Endometrial microvascular endothelial cells (primary cell): ENCODE measurements around a stretch of chr11.

- RAMPAGE, long total RNA = no peak
These were observed 205.3 kb downstream of the ADAMTS15 start for GRCh38 chr11:130653644-130654166.

DNA sequence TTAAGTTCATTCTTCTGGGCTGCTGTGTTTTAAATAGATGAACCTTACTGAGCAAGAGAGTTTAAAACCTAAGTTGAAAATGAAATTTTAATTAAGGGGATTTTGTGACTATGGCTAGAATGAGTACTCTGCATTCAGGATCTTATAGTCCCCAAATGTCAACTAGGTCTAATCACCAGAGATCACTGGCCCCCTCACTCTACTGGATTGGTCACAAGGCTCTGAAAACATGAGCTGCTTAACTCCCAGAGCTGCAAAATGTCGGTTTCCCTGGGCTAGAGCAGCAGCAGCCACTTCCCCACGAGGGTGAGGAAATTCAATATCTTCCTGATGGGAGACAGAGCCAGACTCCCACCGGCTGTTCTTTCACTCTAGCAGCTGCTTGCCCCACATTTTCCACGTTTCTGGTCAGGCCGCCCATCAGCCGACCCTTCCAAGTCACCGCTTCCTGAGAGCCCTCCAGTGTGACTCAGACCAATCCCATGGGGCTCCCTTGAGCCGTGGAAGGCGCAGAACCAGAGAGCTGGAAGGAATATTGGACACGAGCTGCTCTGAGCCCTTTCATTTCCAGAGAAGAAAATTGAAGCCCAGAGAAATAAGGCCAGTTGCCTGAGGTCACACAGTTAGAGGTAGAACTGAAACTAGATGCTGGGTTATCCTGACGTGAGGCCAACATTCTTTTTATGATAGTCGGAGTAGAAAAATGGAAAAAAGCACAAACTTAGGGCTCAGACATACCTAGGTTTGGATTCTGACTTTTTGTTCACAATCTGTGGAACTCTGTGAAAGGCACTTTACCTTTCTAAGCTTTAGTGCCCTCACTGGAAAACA lies 227.0 kb downstream of the ADAMTS15 start:
- RAMPAGE, long total RNA = no peak

DNA sequence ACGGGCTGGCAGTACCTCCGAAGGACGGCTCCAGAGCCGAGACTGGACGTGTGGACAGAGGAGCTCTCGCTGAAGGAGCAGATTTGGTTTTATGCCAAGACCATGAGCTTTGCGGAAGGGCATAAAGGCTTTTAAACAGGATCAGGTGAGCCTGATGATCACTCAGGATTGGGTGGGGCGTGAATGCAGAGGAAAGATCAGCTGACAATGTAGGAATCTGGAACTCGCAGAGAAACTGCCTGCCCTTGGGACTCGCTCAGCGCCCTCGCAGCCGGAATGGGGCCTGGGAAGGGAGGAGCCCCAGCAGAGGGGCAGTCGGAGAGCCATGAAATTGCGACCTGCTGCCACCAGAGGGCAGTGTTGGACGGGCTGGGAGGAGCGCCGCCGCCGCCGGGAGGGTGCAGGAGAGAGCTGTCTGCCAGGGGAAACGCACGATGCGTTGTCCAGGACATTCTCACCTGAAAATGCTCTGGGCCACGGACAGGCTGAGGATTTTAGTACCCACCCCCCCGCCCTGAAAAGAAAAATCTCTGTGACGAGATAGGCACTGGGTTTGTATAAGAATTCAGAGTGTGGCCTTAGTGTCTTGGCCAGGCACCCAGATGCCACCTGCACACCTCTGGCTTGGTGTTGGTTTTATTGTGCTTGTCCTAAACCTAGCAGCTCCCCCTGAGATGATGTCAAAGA lies 324.4 kb downstream of the NTM start:
- RAMPAGE, long total RNA = no peak

DNA sequence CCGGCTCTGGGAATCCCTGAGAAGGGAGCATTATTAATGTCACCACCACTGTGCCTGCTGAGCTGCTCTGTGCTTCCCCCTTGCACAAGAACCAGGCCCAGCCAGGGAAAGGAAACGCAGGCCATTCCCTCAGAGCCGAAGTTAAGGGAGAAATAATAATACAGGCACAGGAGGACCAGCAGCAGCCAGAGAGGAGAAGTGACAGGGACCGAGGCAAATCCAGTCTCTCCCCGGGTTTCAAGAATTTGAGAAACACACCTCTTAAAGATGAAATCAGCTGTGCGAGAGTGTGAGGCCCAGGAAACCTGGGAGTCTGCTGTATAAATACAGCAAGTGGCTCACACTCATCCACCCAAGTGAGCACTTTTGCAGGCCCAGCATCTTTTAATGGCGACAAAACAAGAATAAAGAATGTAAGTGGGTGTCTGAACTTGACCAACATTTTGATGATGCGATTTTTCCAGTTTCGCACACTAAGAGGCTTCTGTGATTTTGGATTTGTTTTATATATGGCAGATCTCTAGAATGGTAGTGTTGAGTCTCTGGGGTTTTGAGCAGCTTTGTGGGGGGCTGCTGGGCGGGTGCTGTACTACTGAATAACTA lies 539.3 kb downstream of the NTM start:
- RAMPAGE, long total RNA = no peak

DNA sequence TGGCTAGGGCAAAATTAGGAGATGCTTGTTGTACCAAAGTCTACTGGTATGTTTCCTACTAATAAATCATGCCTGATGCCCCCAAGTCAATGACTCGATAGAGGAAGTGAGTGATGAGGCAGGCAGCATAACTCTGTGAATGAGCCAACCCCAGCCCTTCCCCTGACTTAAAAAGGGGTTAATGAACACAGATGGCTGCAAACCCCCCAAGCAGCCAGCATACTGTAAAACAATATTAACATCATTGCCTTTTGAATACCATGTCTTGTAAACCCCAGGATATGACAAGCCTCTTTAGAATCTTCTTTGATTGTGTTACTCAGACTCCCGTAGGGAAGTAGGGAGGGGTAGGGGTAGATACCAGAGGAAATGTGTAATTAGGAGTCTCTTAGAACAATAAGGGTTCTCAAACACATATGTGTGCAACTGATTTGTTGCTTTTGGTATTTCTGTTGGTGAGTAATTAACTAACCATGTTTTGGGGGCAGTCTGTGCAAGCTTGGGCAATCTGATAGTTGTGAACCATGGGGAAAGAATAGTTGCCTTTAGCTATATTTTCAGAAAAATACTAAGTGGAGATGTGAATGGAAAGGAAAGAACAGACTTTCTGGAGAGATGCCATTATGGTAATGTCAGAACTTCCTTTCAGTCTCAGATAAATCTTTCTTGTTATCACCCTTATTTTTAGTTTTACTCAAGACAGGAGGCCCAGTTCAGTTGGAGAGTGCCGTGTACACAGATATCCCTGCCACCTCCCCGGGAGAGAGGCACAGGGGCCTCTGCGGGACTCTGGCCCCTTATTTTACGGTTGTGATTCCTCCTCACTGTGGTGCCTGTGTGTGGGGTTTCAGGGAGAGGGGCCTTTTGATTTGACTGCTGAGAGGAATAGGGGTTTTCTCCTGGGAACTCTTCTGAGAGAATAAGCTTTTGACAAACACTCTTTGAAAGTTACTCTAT lies 701.9 kb downstream of the NTM start:
- RAMPAGE, long total RNA = no peak

- RAMPAGE, long total RNA = no peak
These were observed 755.9 kb downstream of the NTM start for GRCh38 chr11:132126242-132126742.

- RAMPAGE, long total RNA = no peak
These were observed 987.4 kb downstream of the NTM start for GRCh38 chr11:132357676-132358309.

DNA sequence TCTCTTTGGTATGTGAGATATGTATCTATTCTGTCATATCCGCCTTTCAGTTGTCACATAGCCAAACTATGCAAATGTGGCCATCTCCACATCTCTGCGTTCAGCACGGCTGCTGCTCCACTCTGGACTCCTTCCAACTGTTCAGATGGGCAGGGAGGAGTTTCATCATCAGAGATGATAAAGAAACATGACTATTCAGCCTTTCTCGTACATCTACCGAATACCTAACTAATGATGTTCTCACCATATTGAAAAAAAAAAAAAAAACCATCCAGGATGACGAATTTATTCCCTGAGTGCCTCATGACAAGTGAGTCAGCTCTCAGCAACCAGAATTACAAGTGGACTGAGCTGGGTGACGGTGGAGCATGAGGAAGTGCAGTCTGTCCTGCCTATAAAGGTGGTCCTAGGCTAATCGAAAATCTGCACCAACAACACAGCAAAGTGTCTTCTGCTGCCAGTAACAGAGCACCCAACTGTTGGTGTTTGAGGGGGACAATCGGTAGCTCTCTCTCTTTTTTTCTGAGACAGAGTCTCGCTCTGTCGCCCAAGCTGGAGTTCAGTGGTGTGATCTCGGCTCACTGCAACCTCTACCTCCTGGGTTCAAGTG lies 899.5 kb downstream of the OPCML start:
- RAMPAGE, long total RNA = no peak

- RAMPAGE, long total RNA = no peak
These were observed 285.8 kb downstream of the OPCML start for GRCh38 chr11:133246559-133246904.

DNA sequence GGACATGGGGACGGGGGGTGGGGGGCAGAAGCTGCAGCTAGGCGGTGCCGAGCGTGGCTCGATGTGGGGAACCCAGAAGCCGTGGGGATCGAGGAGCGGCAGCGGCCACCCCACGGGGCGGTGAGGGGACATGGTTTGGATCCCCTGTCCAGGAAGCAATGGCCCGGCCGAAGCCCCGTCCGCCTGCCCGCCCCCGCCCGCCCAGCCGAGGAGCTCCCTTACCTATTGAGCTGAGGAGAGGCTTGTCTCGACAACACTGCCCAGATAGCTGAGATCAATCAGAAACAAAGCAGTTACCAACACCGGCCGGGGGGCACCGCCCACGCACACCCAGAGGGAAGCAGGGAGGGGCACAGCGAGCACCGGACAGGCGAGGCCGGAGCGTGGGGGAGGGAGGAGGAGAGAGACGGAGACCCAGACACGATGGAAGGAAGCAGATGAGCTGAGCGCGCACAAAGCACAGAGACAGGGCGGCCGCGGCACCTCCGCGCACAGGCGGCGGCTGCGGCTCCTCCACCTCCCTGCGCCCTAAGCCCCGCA lies 38.7 kb downstream of the IGSF9B start:
- RAMPAGE, long total RNA = no peak

- RAMPAGE, long total RNA = no peak
These were observed 36.2 kb upstream of the JAM3 start for GRCh38 chr11:134032495-134033315.

- RAMPAGE, long total RNA = no peak
These were observed 31.2 kb upstream of the JAM3 start for GRCh38 chr11:134037742-134037955.

- RAMPAGE, long total RNA = no peak
These were observed 2.1 kb downstream of the THYN1 start for GRCh38 chr11:134250676-134251733.

- RAMPAGE, long total RNA = no peak
These were observed 4.6 kb downstream of the B3GAT1 start for GRCh38 chr11:134407259-134408022.

DNA sequence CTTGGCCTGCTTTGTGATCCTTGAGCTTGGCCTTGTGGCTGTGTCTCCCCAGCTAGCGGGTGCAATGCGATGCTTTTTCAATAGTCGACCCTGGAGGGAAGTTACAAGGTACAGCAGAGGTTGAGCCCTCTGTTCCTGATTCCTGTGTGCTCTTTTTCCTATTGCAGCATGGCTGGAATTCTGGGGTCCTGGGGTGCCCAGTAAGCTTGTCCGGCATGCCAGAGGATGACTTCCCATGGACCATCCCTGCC lies 225.6 kb upstream of the B3GAT1 start:
- RAMPAGE, long total RNA = no peak